Right atrium auricular region (tissue), 2 donors: ENCODE data around the genes NDUFA4L2, R3HDM2, MARS1, ARHGEF25 and B4GALNT1.

GRCh38 chr12:57212313-57212791, 4.2 kb upstream of the NXPH4 start:
- PRO-cap = no peak
- RAMPAGE, long total RNA, 2 experiments = no peak in any of the 2 experiments

DNA sequence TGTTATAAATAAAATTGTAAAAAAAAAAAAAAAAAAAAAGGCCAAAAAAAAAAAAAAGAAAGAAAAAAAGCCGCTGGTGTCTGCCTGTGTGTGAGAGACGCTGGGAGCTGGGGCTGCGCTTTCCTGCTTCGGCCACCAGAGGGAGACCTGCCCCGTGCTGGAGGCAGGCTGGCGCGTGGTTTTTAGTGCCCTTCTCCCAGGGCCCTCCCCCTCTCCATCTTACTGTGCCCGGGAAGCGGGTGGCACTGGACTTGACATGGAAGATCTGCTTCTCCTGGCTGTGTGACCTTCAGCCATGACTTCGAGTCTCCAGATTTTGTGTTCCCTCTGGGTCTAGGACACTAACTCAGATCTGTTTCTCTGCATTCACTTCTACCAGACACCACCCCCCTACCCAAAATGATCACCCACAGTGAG, 3.3 kb upstream of the NXPH4 start:
- PRO-cap = unidirectional peak, plus-strand start at position 222 of the sequence
- RAMPAGE, long total RNA, 2 experiments = no peak in any of the 2 experiments

DNA sequence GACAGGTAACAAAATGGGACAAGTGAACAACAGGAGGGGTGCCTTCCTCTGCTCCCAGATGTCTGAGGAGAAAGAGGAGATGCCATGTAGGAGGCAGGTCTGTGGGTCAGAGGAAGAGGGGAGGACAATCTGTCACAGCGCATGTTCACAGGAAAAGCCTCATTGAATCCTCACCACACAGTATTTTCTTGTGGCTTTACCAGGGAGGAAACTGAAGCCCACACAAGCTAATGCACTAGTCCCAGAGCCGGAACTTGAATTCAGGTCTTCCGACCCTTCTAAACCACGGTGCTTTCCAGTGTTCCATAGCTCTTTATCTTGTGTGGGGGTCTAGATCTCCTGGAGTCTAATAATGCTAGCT, 489 bp upstream of the SHMT2 start:
- PRO-cap = no peak
- RAMPAGE, long total RNA, 2 experiments = no peak in any of the 2 experiments

DNA sequence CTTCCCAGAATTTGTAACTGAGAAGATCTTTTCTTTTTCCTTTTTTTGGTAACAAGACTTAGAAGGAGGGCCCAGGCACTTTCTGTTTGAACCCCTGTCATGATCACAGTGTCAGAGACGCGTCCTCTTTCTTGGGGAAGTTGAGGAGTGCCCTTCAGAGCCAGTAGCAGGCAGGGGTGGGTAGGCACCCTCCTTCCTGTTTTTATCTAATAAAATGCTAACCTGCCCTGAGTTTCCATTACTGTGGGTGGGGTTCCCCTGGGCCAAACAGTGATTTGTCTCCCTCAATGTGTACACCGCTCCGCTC, 2.5 kb downstream of the NDUFA4L2 start:
- PRO-cap = no peak
- RAMPAGE, long total RNA, 2 experiments = no peak in any of the 2 experiments

- PRO-cap = unidirectional peak, minus-strand start at chr12:57237158
- RAMPAGE, long total RNA, 2 experiments = start-site peak on the minus strand in 2 of 2 experiments, at chr12:57237091-57237114 at its widest, 214 to 415 reads per replicate
These were observed at the start of gene NDUFA4L2 for GRCh38 chr12:57236792-57237939. Gene NDUFA4L2, minus strand, starts transcription at chr12:57237104.

DNA sequence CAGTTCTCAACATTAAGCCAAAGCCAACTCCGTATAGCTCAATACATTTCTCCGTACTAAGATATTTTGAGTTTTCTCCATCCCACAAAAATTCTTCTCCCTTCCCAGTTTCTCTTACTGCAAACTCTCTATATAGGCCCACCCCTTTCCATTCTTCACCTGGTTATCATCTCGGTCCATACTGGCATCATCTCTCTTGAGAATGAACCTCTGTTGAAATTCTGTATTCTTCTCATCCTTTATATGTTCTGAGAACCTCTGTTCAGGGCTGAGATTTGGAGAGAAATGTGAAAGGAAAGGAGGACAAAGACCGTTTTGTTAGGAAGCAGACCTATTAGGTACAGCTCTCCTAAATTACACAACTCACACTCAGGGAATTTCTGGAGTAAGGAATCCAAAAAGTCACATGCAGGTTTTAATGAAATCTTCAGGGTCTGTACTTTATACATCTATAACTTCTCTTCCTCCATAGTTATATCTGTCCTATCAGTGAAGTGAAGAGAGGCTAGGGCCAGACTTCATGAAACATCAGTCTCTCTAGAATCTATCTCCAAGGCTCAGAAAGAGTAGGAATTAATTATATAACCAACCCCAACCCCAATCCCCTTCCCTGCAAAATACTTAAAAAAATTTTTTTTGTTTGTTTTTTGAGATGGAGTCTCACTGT, 44.4 kb upstream of the STAC3 start:
- PRO-cap = no peak
- RAMPAGE, long total RNA, 2 experiments = no peak in any of the 2 experiments

DNA sequence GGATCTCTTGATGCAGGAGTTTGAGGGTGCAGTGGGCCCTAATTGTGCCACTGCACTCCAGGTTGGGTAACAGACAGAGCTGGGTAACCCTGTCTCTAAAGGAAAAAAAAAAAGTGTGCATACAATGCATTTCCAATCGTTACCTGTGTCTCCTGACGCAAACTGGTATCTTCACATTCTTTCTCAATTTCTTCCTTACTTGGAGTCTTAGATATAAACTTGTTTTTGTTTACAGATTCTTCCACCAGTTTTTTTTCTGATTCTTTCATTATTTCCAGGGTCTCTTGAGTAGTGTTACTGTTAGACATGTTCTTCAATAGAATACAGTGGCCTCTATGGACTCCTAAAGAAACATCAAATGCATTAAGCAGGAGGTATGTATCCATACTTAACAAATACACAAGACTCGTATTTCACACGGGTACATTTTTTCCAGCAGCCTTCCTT, 59.2 kb upstream of the STAC3 start:
- PRO-cap = no peak
- RAMPAGE, long total RNA, 2 experiments = no peak in any of the 2 experiments

DNA sequence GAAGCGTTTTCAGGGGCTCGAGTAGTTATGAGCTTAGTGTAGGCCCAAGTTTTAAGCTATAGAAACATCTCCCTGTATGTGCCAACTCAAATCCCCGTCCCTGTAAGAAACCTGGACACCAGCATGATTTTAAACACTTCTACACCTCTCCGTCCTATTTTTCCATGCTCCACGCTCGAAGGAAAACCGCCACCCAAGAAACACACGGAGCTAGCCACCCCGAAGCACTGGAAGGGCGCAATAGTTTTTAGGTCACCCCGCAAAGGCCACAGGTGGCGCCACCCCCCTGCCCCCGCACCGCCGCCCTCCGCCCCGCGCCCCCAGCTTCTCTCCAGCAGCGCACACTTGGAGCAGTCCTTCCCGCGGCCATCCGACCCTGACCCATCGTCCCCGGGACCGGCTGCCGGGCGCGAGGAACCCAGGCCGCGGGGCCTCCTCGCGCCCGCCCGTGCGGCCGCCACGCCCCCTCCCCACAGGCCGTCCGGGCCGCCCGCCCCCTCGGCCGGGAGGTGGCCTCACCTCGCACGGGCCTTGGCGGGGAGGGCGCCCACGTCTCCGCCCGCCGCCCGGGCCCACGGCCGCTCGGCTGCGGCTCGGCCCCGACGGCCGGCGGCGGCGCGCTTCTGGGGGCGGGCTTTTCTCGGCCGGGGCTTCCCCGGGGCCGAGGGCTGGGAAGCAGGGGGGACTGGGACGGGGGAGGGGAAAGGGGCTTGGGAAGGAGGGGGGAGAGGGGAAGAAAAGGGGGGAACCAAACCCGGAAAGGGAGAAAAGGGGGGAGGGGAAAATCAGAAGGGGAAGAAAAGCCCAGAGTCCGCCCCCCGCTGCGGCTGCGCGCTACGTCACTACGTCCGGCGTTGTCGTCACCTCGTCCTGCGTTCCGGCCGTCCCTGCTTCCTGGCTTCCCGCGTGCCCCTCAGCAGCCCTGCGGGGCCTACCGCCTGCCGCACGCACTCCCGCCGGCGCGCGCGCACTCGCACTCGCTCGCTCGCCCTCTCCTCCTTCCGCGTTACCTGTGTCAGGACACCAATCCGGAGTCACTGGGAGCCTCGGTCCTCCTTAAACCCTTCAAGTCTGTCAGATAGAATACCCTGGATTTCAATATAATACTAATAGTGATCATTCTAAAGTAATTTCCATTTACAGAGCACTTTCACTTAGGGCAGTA, at the start of gene R3HDM2:
R3HDM2 (minus strand) TSS at position 843 of the 1,165 bp plus-strand sequence.
- PRO-cap = bidirectional peak, plus-strand start at position 353 of the sequence, minus-strand start at position 588 of the sequence; bidirectional peak, plus-strand start at position 919 of the sequence, minus-strand start at position 838 of the sequence
- RAMPAGE, long total RNA, 2 experiments = start-site peak on the minus strand in 2 of 2 experiments, centred at positions 588 to 589 of the sequence, 98 to 353 reads per replicate

GRCh38 chr12:57451147-57451749, 3.9 kb upstream of the INHBE start:
- PRO-cap = no peak
- RAMPAGE, long total RNA, 2 experiments = no peak in any of the 2 experiments

GRCh38 chr12:57456062-57456496, 972 bp downstream of the INHBE start:
- PRO-cap = no peak
- RAMPAGE, long total RNA, 2 experiments = no peak in any of the 2 experiments

GRCh38 chr12:57475646-57476655, 3.7 kb downstream of the ARHGAP9 start:
- PRO-cap = no peak
- RAMPAGE, long total RNA, 2 experiments = no peak in any of the 2 experiments

DNA sequence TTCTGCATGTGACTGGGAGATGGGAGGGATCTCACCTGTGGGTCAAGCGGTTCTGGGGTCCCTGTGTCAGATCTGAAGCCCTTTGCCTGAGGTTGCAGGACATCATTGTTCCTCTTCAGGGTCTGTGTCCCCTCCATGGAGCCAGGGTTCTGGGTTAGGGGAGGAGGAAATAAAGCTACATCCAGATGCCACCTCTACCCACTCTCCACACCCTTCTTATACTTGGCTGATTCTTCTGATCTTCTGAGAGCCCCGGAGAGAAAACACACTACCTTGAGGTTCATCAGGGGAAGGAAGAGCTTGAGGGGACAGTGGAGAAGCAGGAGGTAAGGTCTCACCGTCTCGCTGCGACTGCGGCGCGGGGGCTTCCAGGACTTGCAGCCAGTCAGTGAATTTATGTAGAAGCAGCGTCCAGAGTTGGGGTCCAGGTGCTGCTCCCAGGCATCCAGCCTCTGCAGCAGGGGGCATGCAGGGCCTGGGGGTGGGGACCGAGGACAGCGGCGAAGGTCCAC, 2.5 kb downstream of the ARHGAP9 start:
- PRO-cap = no peak
- RAMPAGE, long total RNA, 2 experiments = no peak in any of the 2 experiments

DNA sequence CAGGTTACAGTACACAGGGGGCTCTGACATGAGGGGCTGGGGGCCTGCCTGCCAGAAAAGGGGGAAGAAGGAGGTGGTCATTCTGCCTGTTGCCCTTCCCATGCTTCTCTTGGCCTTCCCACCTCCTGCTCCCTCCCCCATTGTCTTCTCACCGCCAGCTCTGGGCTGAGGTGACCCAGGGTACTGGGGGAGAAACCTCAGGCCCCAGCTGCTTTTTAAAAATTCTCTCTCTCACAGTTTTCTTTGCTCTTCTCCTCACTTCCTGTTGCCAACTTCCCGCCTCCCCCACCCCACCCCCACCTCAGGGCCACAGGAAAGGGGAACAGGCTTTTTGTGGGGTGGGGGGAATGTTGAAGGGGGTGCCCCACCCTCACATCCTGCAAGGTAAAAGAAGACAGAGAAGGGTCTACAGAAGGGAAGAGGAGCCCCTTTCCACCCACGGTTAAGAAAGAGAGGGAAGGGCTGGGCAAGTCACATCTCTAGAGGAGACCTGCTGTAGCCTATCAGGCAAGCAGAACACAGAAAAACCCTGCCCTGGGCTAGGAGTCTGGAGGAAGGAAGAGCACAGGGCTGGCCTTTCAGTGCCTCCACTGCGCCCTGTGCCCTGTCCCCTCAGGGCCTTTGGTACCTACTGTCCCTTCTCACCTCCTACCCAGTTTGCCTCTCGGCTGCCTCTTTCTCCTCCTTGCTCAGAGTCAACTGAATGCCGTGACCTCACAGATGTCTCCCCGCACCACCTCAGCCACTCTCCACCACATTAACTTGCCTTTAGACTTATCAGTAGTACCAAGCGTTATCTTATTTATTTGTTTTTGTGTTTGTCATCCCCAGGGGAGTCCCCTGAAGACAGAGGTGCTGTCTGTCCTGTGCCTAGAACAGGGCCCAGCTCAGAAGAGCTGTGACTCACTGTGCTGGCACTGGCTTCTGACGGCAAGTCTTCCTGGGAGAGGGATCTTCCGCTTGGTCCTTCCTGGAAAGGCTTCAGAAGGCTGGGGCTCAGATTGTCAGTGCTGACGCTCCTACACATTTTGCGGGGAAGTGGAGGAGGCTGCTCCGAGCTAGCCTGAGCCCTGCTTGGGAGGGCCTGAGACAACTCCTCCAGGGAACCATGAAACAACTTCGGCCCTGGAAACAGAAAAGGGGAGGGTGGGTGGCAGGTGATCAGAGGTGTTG, 1.6 kb downstream of the ARHGAP9 start:
- PRO-cap = bidirectional peak, plus-strand start at position 984 of the sequence, minus-strand start at position 929 of the sequence
- RAMPAGE, long total RNA, 2 experiments = start-site peak on the minus strand in 2 of 2 experiments, centred at positions 215 to 241 of the sequence, 12 to 39 reads per replicate

DNA sequence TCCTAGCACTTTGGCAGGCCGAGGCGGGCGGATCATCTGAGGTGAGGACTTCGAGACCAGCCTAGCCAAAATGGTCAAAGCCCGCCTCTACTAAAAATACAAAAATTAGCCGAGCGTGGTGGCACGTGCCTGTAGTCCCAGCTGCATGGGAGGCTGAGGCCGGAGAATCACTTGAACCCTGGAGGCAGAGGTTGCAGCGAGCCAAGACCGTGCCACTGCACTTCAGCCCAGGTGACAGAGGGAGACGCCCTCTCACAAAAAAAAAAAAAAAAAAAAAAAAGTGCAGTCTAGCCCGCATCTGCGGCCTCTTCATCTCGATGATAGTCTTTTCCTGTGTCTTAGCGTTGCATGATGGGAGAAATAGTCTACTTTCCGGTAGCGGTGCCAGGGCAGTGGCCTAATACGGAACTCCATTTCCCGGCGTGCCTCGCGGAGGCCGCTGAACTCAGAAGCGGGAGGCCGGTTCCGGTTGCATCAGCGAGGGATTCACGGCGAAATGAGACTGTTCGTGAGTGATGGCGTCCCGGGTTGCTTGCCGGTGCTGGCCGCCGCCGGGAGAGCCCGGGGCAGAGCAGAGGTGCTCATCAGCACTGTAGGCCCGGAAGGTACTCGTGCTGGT, at the start of gene MARS1:
MARS1 (plus strand) TSS at position 474 of the 619 bp plus-strand sequence.
- PRO-cap = bidirectional peak, plus-strand start at position 474 of the sequence, minus-strand start at position 333 of the sequence
- RAMPAGE, long total RNA, 2 experiments = start-site peak on the plus strand in 2 of 2 experiments, centred at positions 487 to 503 of the sequence, 62 to 262 reads per replicate

GRCh38 chr12:57497310-57497714, 9.4 kb downstream of the MARS1 start:
- PRO-cap = no peak
- RAMPAGE, long total RNA, 2 experiments = no peak in any of the 2 experiments

DNA sequence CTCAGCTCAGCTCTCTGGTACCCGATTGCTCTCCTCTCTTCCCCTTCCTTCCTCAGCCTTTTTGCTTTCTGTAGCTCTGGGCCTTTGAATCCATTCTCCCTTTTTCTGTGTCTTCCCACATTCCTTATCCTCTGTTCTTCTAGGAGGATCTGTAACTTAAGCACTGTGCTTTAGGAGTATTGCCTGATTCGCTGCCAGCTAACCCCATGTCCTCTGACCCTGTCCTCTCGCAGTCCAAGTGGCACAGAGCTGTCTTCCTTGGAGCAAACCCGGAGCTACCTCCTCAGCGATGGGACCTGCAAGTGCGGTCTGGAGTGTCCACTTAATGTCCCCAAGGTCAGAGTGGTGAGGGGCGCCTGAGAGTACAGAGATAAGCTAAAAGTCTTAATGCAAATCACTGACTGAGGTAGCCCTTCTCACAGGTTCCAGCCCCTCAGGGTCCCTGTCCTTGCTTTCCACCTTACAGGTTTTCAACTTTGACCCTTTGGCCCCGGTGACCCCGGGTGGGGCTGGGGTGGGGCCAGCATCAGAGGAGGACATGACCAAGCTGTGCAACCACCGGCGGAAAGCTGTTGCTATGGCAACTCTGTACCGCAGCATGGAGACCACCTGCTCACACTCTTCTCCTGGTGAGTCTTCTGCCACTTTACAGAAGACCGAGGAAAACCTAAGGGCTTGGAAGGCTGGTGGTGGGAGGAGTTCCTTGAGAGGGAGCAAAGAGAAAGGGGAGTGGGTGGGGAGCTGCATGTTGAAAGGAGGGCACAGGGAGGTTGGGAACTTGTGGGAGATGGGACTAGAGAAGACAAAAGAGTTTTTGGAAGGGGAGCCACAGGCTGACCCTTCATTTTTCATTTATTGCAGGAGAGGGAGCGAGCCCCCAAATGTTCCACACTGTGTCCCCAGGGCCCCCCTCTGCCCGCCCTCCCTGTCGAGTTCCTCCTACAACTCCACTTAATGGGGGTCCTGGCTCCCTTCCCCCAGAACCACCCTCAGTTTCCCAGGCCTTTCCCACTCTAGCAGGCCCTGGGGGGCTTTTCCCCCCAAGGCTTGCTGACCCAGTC, 2.2 kb downstream of the MBD6 start:
- PRO-cap = no peak
- RAMPAGE, long total RNA, 2 experiments = no peak in any of the 2 experiments

- PRO-cap = bidirectional peak, plus-strand start at chr12:57611464, minus-strand start at chr12:57611314; unidirectional peak, minus-strand start at chr12:57611582; unidirectional peak, minus-strand start at chr12:57611713
- RAMPAGE, long total RNA, 2 experiments = start-site peak on the plus strand in 2 of 2 experiments, at chr12:57611393-57611464 at its widest, 24 to 49 reads per replicate
These were observed at the start of gene ARHGEF25 for GRCh38 chr12:57611019-57612189. Gene ARHGEF25, plus strand, starts transcription at chr12:57611435.

- PRO-cap = unidirectional peak, minus-strand start at chr12:57633171; unidirectional peak, minus-strand start at chr12:57633199
- RAMPAGE, long total RNA, 2 experiments = start-site peak on the minus strand in 1 of 2 experiments, at chr12:57633182-57633192 at its widest, 19 reads per replicate
These were observed at the start of gene B4GALNT1 for GRCh38 chr12:57632859-57633551. Gene B4GALNT1, minus strand, starts transcription at chr12:57633201.

DNA sequence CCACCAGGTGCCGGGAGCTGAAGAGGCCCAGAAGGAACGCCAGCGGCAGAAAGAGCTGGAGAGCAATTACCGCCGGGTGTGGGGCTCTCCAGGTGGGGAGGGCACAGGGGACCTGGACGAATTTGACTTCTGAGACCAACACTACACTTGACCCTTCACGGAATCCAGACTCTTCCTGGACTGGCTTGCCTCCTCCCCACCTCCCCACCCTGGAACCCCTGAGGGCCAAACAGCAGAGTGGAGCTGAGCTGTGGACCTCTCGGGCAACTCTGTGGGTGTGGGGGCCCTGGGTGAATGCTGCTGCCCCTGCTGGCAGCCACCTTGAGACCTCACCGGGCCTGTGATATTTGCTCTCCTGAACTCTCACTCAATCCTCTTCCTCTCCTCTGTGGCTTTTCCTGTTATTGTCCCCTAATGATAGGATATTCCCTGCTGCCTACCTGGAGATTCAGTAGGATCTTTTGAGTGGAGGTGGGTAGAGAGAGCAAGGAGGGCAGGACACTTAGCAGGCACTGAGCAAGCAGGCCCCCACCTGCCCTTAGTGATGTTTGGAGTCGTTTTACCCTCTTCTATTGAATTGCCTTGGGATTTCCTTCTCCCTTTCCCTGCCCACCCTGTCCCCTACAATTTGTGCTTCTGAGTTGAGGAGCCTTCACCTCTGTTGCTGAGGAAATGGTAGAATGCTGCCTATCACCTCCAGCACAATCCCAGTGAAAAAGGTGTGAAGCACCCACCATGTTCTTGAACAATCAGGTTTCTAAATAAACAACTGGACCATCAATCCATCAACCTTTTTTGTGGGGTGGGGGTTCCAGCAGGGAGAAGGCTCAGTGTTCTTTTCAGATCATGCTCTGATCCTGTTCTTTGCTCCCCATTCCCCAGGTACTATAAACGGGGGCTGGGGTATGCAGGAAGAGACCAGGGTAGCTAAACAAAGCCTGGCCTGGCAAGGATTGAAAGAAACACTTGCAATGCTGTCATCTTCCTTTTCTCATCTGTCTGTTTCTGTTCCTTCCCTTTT, 17.5 kb downstream of the AGAP2 start:
- PRO-cap = no peak
- RAMPAGE, long total RNA, 2 experiments = start-site peak on the plus strand in 1 of 2 experiments, centred at position 198 of the sequence, 83 reads per replicate

DNA sequence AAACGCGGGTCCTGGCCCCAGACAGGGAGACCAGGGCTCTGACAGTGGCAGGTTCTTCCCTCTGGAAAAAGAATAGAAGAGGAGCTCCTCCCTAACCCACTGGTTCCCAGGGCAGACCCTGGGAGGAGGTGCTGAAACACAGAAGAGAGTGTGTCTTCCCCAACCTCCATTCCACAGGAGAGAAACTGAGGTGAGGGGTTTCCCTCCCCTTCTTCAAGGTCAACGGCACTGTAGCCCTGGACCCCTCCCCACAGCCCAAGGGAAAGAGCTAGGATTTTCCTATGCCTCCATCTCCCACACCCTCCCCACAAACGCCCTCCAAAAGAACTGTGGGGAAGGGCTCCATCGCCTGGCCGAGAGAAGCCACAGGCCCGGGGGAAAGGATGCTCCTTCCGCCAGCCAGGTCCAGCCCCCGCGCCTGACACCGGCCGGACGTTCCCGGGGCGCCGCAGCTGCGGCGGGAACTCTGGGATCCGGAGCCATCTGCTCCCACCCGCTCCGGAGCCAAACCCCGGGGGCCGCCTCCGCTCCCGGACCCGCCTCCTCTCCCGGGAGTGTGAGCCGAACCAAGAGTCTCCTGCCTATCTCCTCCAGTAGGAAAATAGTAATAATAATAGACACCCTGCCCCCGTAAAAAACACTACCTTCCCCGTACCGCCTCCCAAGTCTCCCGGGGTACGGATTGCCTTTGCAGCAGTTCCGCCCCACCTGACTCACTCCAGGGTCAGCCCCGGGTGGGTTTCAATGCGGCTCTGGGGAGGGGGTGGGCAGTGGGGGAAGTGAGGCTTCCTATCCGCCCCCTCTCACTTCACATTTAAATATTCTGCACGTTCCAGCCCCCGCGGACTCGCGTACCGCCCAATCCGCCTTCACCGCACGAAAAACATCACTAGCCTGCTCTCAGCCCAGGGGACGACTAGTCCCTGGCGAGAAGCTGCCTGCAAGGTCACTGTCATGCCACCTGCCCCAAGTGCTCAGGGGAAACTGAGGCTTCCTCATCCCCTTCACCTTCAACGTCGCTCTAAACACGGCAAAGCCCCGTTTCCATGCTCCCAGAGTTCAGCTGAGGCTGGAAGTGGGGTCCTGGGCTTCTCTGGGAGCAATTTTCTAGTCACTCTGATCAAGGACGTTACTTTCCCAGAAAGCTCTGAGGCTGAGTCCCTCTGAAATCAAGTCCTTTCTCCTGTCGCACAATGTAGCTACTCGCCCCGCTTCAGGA, 2.4 kb downstream of the AGAP2 start:
- PRO-cap = no peak
- RAMPAGE, long total RNA, 2 experiments = no peak in any of the 2 experiments